ENCODE measurements around the genes GLI1, AVIL, MON2 and SRGAP1.

- RRBS, result no CpG with 5 or more reads among the region's 19 CpGs
Observed at GRCh38 chr12:57193760-57194248, 22.8 kb upstream of the NXPH4 start.

- RRBS, result 89% methylated on average over 5 of the region's 19 CpGs
Observed at GRCh38 chr12:57231507-57232316, 2.2 kb downstream of the SHMT2 start.

DNA sequence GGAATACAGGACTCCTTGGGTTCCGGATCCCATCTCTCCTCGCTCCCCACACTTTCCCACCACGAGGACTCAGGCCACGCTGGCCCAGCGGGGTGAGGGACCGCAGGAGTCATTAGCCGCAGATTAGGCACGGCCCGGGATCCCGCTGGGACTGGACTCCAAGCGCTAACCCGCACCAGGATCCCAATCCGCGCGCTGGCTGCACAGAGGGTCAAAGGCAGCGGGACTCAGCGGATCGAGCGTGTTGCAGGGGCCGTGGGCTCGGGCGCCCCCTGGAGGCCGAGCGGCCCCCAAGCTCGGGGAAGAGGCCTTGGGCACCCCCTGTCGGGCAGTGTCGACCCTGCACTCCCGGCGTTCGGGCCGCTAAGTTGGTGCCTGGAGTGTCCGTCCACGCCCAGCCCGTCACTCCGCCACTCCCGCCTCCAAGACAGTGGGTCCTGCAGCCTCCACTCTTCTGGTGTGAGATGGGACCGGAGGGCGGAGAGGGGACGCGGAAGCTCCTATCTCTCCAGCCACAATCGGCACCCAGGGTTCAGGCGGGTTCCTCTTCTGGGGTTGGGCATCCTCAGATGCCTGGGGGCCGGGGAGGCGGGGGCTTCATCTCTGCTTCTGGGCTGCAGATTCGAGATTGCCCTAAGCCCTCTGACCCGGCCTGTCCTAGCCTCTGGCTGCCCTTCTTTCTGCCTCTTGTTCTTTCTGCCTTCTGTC lies 2.2 kb upstream of the NDUFA4L2 start:
- RRBS, result 5% methylated on average over 10 of the region's 46 CpGs

GRCh38 chr12:57239844-57240940 lies 3.3 kb upstream of the NDUFA4L2 start:
- RRBS, result 3% methylated on average over 26 of the region's 84 CpGs

DNA sequence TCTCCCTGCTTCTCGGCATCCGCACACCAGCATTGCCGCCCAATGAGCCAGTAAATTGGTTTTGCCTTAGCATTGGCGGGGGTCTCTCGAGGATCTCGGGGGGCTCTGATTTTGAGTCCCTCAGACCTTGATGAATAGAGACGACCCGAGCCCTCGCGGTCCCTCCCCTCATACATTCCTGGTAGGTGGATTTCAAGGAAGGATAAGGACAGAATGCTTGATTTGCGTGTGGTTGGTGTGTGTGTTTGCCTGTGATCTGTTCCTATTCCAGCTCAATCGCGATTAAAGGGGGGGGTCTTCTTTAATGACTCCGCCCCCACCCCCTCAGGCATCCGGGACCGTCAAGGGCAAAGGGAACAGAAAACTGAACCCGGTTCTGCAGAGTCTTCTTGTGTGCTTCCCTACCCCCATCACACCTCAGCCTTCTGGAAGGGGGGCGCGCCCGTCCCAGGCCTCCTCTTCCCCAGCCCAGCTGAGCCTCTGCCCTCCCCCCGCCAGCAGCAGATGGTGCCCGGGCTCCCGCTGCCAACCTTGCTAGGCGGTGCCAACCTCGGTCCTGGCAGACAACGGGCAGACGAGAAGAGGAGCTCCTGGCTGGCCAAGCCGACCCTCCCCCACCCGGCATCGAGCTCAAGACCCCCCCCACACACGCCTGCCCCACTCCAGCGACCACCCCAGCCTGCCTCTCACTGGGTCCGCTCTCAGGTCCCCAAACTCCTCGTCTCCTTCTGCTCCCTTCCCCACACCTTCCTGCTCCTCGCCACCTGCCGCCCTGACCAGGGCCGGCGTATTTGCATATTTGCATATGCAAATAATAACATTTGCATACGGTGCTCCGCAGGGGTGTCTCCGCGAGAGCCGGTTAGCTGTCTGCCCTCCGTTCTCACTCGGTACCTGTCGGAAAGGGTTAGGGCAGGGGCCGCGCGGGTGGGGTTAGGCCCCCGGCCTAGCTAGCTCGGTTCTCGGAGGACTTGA lies 5.4 kb upstream of the NDUFA4L2 start:
- RRBS, result 4% methylated on average over 15 of the region's 52 CpGs

DNA sequence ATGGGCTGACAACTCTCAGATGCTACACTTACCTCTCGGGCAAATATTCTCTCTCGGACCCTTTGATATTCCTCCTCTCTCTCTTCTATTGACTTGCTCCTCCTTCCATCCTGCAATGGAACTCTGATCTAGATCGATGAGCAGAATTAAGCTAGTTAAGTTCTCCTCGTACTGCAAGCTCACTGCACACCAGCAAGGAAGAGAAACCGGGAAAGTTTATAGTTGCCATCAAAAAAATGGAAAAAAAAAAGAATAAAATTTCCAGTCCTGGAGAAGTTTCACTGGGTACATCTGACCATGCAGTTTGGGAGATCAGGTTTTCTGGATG lies 41.5 kb upstream of the STAC3 start:
- RRBS, result no CpG with 5 or more reads among the region's 5 CpGs

DNA sequence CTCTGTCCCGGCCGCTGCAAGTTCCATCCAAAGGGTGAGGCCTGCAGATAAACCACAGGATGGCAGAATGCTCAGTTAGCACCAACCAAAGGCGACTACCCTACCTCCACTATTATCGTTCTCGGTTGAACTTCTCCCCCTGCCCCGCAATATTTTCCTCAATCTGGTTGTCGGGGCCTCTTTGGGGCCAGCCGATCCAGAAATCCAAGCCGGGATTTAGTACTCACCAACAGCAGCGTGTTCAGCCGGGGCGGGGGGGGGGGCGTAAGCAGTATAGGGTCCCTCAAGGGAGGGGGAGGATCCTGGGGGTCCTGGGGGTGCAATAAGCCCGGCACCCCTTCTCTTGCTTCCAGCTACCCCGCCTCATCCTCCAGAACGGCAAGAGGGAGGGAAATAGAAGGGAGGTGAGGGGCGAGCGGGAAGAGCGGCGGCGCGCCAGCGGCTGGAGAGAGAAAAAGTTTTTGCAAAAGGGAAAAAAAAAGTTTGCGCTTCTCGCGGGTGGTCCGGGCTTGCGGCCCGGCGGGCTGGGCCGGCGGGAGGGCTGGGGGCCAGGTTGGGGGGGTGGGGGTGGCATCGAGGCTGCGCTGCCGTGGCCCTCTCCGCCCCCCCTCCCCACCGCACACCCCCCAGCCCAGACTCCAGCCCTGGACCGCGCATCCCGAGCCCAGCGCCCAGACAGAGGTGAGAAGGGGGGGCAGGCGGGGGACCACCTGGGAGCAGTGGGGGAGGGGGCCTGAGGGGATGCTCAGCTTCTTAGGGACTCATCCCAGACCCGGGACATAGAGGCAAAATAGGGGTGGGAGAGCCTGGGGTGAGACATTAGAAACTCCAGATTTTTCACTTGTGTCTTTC lies at the start of gene GLI1:
Gene GLI1 (plus strand): TSS at position 265 of the 852 bp plus-strand sequence.
- RRBS, result 7% methylated on average over 1 of the region's 43 CpGs

- RRBS, result 8% methylated on average over 24 of the region's 52 CpGs
Observed at GRCh38 chr12:57619184-57619945, 8.1 kb downstream of the ARHGEF25 start.

GRCh38 chr12:57818176-57819339 lies at the start of gene AVIL:
AVIL (minus strand) TSS chr12:57818734.
- RRBS, result no CpG with 5 or more reads among the region's 9 CpGs

DNA sequence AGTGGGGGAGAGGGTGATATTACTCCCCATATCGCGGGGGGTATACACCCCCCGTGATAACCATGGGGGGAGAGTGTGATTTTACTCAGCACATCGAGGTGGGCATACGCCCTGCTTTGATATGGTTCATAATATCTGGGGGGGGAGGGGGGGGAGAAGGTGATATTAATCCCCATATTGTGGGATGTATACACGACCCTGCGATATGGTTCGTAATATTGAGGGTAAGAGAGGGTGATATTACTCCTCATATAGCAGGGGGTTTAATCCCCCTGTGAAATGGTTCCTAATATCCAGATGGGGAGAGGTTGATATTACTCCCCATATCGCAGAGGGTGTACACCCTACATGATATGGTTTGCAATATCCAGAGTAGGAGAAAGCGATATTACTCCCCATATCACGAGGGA lies 64.5 kb upstream of the SLC16A7 start:
- RRBS, result no CpG with 5 or more reads among the region's 11 CpGs

GRCh38 chr12:62275019-62275777 lies 15.0 kb downstream of the USP15 start:
- RRBS, result no CpG with 5 or more reads among the region's 5 CpGs

DNA sequence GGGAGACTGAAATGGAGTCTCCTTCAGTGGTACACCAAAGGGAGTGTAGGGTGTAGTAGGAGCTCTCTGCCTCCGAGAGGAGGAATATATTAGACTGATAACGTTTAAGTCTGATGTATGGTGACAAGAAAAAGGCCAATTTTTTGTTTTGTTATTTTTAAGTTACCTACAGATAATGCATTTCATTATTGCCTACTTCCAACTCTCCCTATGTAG lies 58.6 kb upstream of the MON2 start:
- RRBS, result no CpG with 5 or more reads among the region's 2 CpGs

DNA sequence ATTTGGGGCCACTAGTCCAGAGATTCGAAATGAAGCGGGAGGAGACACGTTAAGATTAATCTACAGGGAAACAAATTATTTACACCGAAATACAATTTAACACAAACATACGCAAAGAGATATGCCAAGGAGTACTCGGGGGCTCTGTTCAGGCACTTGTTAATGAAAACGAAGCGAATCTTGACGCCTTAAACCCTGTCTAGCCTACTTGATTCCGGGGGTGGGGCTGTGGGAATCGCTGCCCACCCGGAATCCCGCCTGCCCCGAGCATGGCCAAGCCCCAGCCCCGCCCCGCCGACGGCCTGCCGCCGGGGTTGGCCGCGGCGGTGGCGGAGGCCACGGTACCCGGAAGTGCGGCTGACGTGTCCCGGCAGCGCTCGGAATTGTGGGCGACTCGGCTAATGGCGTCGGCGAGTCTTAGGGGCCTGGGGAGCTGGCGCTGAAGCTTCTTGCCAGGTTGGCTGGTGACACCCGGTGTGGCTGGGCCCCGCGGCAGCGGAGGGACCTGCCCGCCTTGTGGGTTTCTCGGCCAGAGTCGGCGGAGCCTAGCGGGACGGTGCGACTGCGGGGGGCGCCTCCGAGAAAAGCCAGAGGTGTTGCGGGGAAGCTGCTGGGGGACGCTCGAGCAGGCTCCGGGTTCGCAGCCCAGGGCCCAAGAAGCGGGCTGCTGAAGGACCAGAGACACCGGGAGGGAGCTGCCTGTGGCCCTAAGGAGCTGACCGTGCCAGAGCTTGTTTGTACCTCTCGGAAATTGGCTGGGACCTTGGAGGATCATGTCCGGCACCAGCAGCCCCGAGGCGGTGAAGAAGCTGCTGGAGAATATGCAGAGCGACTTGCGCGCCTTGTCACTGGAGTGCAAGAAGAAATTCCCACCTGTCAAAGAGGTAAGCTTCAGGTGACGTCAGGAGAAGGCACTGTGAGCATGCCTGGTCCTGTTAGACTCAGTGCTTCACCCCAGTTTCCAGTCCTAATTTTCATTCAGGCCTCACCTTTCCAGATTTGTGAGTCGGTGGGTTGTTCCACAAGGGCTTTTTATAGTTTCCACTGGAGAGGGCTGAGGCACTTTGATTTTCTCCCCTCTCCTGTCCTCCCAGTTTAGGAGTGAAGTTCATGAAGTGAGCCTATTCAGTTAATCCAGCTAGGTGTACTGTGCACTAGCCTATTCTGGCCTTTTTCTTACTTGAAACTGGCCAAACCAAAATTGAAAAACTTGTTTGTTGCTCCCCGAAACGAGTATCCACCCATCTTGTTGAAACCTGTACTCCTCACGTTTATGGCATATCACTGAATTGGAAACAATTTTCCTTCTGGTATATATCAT lies at the start of gene MON2:
Gene MON2 (plus strand): TSS at position 392 of the 1,321 bp plus-strand sequence.
- RRBS, result 2% methylated on average over 26 of the region's 71 CpGs

GRCh38 chr12:63844200-63844948 lies at the start of gene SRGAP1:
SRGAP1 (plus strand) TSS chr12:63844700.
- RRBS, result 2% methylated on average over 27 of the region's 62 CpGs

- RRBS, result no CpG with 5 or more reads among the region's 4 CpGs
Observed at GRCh38 chr12:63846187-63846625, 1.7 kb downstream of the SRGAP1 start.

DNA sequence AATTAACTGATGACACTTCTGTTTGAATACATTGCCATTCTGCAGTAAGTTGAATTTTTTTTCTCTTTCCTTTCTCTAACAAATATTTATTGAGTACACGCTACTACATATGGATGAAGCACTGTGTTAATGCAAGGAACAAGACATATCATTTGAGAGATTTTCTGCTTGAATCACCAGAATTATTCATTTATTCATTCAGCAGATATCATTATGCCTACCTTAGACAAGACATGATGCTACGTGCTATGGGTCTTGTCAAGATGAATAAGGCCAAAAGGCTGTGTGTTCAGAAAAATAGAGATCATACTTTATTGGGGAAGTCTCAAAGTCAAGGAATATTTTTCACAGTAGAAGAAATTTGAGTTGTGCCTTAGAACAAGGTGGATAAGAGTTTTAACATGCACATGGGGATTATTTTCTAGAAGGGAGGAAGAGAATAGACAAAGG lies 86.9 kb downstream of the SRGAP1 start:
- RRBS, result no CpG with 5 or more reads among the region's 2 CpGs

DNA sequence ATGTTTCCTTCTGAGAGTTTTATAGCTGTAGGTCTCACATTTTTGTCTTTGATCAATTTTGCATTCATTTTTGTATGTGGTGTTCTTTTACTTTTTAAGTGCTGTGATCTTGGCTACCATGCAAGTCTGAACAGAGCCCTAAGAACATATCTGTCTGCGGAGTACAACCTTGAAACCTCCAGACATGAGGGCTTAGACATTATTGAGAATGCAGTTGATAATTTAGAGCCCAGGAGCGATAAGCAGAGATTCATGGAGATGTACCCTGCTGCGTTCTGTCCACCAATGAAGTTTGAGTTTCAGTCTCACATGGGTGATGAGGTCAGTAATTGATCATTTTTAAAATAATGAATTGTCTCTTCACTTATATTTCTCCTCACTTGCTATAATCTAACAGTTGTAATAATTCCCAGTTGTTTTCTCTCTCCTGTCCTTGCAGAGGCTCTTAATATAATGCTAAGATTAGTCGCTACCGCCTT lies 159.2 kb downstream of the KICS2 start:
- RRBS, result no CpG with 5 or more reads among the region's 5 CpGs

- RRBS, result no CpG with 5 or more reads among the region's 11 CpGs
Observed at GRCh38 chr12:64088360-64089165, 133.5 kb downstream of the KICS2 start.

DNA sequence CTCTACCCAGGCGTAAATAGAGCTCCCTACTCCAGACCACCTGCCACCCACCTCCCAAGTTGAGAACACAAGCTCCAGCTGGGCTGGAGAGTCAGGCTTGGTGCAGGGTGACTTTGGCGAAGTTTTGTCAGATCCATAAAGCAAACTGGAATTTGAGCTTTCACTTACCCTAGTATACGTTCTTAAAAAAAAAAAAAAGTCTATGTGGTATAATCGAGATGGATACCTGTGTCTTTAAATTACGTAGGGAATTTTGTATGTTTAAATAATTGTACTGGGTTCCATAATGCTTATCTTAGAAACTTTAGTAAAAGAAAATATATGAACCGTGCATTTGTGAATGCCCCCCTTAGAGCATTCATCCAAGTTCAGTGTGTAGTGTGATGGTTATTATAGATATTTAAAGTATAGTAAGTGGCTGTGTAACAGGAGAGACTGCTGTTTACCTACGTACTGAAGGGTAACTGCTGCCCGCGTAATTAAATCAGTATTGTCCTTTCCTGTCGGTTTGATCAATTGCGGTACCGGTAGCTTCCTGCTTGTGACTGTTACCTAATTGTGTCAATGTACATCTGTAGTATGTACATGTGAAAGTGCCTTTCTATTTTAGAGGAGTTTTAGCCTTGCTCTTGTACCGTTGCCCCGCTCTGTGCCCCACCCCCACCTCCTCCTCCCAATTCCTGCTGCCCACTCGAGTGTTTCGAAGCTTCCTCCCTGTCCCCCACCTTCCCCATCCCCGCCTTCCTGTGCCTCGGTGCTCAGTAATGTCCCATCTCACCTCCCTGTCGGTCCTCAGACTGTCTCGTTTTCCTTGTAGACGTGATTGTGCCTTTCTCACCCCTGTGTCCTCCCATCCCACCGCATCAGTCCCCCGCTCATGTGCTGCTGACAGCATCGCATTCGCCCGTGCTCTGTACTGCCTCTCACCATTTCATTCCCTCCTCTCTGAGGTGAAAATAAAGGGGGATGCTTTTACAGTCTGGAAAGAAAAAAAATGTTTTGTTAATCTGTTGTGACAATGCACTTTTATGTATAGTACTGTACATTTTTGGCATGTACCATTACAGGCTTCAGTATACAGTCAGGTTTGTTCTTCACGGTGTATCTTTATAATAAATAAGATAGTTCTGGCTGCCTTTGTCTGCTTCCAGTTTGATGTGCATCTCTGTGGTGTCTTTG lies 75.0 kb downstream of the KICS2 start:
- RRBS, result no CpG with 5 or more reads among the region's 27 CpGs

DNA sequence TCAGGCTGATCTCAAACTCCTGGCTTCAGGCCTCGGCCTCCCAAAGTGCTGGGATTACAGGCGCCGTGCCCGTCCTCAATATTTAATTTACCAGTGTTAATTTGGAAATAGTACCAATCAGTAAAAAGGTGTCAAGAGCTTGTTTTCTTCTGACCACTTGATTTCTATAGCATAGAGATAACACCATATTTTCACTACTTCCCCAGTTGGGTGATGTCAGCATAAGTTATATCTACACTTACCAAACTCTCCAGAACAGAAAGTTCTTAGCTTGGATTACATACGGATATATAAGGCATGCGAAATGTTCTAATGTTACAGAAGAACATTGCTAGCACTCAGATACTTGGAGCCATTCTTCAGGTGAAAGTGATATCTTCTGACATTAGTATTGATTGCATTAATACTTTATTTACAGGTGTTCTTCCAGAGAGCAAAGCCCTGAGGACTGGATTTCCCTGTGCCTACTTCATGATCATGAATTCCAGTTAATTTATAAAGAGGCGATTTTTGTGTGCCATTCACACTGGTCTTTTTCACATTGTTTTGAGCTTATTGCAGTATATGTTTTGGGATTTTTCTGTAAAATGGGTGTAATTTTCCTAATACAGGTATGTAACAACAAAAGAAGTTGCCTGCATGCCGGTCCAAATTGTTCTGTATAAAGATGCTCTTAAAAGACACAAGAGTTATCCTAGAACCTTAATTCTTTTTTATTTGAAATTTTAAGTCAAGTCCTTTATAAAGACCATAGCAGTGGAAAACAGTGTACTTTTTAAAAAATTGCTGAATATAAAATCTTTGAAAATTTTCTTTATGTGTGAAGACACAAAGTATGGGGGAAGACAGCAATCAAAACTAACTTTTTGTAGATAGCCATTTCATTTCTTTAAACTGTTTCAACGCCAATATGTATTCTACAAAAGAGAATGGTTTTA lies 4.0 kb upstream of the TBK1 start:
- RRBS, result no CpG with 5 or more reads among the region's 9 CpGs

Measured in GM19239 (cell line).